ENCODE results near the genes GALNTL6, HMGB2 and SAP30.

GRCh38 chr4:168758245-168758680, 251.8 kb downstream of the CBR4 start:
- RRBS = no CpG with 5 or more reads among the region's 3 CpGs

- RRBS = no CpG with 5 or more reads among the region's 8 CpGs
Measured at GRCh38 chr4:168835893-168836381, 174.1 kb downstream of the CBR4 start.

GRCh38 chr4:168840126-168840923, 169.7 kb downstream of the CBR4 start:
- RRBS = no CpG with 5 or more reads among the region's 9 CpGs

DNA sequence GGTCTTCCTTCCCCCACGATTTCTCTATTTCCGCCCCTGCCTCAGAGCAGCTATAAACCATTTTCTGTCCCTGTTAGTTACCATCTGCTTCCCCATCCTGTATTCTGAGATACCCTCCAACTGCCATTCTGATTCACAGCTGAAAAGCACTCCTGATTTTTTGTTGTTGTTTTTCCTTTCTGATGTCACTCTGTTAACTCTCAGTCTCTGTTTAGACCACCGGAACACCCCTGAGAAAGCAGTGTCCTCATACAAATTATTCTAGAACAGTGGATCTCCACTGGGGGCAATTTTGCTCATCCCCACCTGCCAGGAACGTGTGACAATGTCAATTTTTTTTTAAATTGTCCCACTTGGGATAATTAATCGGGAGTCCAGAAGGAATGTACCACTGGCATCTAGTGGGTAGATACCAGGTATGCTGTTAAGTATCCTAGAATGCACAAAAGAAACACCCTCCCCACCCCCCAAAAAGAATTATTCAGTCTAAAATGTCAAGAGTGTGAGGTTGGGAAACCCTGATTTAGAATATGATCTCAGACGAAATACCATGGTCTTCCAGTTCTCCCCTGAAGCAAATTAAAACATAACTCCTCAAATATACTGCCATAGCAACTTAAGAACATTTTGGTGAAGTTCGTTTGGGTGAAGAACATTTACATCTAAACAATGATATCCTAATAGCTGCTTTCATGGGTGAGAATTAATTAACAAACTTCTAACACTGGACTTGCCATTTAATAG, 36.7 kb downstream of the SH3RF1 start:
- RRBS = no CpG with 5 or more reads among the region's 7 CpGs

- RRBS = no CpG with 5 or more reads among the region's 6 CpGs
Measured at GRCh38 chr4:169251362-169251929, 19.3 kb downstream of the SH3RF1 start.

DNA sequence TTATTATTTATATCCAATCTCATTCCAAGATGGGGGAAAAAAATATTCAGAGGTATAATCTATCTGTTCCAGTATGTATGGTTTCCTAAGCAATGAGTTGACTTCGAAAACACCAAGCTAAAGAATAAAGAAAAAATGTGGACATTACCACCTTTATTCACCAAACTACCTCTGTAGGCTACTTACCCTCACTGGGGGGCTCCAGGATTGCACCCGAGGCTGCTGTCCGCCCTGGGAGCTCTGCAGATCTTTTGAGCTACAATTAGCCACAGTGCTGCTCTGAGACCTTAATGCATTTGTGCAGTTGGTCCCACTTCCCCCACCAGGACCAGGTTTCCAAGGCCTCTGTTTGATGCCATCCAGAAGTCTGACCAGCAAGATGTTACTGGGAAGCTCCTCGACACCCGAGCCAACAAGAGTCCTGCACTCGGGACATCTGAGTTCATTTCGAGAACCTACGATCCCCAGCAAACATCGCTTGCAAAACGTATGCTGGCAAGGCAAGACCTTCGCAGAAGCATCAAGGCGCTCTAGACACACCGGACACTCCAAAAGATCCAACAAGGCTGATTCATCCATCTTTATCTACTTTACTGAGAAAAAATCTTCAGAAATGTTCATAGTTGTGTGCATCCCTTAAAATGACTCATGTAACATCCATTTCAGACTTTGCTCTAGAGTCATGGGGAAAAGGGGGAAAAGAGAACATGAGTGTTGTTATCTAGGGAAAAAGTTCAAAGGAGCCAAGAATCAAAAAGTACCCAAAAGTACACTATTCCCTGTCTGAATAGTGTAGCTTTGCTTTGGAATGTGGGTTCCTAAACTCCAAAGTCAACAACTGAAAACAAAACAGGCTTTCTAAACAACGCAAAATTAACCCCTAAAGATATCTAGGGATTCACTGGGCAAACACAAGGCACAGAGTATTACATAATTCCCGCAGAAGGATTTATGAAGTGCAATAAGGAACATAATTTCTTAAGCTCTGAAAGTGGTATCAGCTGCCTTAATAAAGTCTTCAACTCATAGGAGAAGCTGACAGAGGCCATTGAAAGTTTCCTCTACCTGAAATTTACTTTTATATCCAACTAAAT, 1.8 kb downstream of the SH3RF1 start:
- RRBS = no CpG with 5 or more reads among the region's 15 CpGs

GRCh38 chr4:169269834-169270724, 677 bp downstream of the SH3RF1 start:
- RRBS = 4% methylated on average over 24 of the region's 54 CpGs

DNA sequence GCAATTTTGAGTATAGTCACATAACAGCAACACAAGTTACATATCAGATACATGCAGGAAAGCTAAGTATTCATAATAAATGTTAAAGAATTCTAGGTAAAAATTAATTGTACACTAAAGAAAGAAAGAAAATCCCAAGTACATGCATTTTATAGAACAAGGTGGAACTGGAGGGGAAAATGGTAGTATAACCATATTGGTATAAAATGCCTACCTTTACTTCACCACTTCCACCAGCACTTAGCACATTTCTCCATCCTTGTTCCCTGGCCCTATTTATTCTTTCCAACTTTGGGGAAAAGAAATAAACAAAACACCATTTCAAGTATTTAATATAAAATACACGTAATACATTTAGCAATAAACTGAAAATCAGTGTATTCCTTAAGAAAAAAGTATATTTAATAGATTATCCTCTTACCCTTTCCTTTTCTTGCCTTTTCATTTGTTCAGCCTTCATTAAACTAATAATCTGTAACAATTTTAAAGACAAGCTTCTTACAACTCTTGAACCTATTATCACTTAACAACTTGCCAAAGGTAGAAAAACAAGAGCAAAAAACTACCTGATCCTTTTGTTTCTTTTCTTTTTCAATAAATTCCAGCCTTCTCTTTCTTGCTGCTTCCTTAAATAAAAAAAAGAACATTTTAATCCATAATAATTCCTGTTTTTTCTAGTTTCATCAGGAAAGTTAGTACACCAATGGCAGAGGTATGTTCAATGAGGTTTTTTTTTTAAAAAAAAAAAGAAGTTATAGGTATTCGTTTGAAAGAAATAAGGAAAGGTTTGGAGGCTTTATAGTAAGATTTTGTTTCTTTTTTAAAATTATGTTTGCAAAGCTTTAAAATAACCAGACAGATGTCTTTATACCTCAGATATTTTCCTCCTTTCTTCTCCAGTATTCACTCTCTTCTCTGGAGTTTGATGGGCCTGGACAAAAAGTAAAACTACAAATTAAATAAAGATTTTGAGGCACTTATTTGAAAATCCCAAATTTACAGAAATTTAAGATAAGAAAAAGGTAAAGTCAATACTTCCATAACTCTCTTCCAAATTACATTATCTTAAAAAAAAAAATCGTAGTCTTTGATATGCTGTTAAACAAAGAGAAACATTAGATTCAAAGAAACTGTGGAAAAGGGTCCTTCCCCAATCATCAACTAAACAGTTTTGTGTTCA, 50.7 kb downstream of the NEK1 start:
- RRBS = no CpG with 5 or more reads among the region's 3 CpGs

DNA sequence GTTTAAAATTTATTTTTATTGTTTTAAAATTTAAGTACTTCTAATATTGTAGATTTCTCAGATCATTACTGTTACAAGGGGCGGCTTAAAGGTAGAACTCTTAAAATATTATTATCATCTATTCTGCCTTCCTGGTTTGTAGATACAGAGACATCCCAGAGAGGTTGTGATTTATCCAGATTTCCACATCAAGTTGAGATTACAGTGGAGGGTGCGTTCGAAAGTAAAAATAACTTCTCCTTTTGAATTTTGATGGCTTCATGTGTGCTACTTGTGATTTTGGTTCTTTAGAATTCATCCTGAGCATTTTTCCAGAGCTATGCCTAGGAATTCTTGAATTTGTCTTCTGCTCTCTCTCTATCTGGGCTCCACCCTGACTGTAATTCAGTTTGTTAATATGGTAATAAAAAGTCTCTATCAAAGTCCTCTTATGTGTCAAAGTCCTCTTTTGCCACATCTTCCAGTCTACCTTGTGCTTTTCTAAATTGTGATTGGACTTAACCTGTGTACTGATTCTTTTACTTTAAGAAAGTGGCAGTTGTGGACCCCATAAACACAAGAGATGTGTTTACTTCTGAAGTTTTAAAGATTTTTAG, 37.2 kb downstream of the CLCN3 start:
- RRBS = no CpG with 5 or more reads among the region's 3 CpGs

GRCh38 chr4:171813169-171813611, at the start of gene GALNTL6:
GALNTL6 (plus strand) TSS chr4:171813404.
- RRBS = 73% methylated on average over 25 of the region's 44 CpGs

- RRBS = no CpG with 5 or more reads among the region's 2 CpGs
Measured at GRCh38 chr4:173006305-173006594, 162.4 kb upstream of the GALNT7 start.

DNA sequence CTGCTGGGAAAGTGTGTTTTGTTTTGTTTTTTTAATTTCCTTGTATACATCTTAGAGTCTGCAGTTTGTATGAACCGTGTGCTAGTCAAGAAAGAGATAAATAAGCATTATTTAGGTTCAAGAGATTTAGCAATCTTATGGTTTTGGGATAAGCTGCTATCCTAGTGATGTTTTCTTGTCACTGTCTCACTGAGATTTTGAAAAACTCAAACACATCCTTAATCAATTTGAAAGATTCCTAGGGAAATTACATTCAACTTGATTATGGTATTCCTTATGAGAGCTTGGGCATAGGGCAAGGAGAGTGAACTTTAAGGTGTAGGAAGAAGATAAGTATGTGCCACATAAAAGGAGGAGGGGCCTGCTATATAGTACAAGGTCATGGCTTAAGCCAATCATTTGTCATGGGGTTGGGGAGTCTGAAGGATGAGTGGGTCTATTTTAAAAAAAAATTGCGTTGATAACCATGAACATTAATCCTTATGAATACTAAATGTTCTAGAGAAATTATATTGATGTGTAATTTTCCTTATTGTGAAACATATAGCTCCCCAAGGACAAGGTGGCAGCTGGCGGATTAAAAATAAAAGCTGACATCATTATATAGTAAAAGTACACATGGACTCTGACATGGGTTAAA, 17.2 kb downstream of the GALNT7 start:
- RRBS = no CpG with 5 or more reads among the region's 3 CpGs

DNA sequence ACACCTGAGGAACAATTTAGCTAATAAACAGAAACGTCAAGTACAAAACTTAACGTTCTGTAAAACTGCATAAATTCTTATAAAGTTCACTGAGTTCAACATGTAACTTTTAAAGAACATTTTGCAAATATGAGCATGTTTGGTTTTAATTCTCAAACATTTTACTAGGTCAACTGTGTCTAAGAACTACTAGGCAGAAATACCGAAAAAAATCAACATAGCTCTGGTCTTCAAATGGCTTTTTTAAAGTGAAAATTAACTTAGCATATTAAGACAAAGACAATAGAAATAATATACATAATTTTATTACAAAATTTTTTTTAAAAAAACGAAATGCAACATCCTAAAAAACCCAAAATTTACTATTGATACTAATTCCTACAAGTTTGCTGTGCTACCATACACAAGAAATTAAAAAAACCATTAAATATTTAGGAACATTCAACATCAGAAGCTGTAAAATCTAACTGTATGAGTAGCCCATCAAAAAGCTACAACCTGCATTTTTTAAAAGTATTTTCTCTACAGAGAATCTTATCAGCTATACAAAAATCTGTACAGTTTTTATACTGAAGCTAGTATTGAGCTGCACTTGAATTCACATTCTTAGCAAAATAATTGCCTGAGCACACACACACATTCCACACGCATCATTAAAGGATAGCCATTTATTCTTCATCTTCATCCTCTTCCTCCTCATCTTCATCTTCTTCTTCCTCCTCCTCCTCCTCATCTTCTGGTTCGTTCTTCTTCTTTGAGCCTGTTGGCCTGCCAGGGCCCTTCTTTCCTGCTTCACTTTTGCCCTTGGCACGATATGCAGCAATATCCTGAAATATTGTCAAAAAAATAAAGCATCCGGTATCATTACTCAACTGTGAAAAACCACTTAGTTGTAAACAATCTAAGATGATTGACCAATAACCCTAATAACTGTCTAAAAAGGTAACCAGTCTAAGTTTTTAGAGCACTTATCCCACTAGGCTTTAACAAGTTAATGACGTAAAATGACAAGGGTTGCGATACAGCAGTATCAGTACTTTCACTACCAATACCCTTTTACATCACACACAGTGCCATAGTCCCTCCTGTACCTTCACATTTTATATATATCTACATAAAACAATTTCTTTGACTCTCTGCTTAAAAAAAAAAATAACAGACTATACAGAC, 2.4 kb downstream of the HMGB2 start:
- RRBS = no CpG with 5 or more reads among the region's 10 CpGs

DNA sequence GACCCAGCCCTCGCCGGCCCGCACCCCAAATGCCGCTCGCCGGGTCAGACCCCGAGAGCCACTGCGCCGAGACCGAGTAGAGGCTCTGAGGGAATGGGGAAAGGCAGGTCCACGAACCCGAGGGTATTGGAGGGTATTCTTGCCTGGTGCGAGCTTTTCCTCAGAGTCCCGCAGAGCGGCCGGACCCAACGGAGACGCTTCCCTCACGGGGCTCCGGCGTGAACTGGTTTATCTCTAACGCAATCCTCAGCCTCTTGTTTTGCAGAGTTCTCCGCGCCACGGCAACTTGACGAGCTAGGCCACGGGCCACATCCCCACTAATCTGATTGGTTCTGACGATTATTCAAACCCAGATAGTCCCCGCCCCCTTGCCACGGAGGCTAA, at the start of gene HMGB2:
TSS of gene HMGB2 (minus strand) at position 230 of the 384 bp plus-strand sequence.
- RRBS = no CpG with 5 or more reads among the region's 30 CpGs

- RRBS = 4% methylated on average over 32 of the region's 93 CpGs
Measured at GRCh38 chr4:173370773-173371728, at the start of gene SAP30. SAP30 (plus strand) TSS chr4:173370954.

GRCh38 chr4:173528834-173529901, 861 bp downstream of the HAND2 start:
- RRBS = 5% methylated on average over 40 of the region's 121 CpGs

- RRBS = no CpG with 5 or more reads among the region's 28 CpGs
Measured at GRCh38 chr4:173608440-173609376, 78.7 kb upstream of the HAND2 start.

DNA sequence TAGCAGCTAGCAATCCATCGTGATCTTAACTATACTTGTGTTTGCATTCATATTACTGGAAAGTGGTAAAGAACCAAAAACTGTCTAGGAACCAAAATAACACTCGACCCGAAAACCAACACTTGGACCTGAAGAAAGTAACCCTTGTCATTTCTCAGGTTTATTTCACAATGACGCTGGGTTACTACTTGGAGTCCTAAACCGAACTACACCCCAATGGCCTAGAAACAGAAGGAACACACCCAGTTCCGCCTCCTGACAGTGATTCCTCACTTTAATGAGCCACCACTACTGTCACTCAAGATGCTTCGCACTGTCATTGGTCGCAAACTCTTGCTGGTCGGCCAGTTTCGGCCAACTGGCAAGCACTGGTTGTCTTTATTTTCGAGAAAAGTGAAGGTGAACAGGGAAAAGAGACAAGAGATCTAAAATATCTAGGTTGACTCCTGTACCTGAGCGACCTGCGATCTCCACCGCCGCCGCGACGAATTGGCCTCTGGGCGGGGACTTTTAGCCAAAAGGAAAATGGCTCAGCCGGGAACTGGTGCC, 435 bp downstream of the FBXO8 start:
- RRBS = no CpG with 5 or more reads among the region's 20 CpGs

- RRBS = no CpG with 5 or more reads among the region's 9 CpGs
Measured at GRCh38 chr4:174400813-174401355, 117.2 kb downstream of the CEP44 start.

Data from OVCAR3 (cell line).